Cardiac atrium fibroblast (primary cell): ENCODE data around the genes ROR2 and ZNF484.

DNA sequence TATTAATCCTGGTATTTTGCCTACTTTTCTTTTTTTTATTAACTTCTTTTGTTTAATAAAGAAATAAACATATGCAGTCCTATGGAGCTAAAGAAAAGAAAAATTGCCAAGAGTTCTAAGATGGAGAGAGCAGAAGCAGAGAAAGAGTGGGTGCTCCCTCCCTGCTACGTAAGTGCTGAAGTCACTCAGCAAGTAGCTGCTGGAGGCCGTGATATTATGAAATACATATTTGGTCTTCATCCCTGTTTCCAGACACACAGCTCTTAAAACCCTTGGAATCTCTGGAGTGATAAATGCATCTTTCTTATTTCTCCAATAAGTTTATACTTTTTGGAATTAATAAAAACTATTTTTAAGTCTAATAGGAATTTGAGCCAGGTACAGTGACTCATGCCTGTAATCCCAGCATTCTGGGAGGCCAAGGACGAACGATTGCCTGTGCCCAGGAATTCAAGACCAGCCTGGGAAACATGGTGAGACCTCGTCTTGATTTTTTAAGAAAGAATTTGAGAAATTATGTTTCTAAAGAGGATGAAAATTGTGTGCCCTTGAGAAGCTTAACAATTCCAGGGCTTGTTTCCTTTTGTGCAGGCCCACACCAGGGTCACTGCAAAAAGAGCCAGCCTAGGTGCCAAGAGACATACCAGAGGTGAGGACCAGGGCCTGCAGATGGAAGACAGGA lies 60.5 kb downstream of the AUH start:
- RAMPAGE, long total RNA = no peak

- RAMPAGE, long total RNA = no peak
Observed at GRCh38 chr9:91327060-91327621, 34.6 kb downstream of the AUH start.

- RAMPAGE, long total RNA = no peak
Observed at GRCh38 chr9:91395775-91396189, 27.9 kb downstream of the NFIL3 start.

- RAMPAGE, long total RNA = no peak
Observed at GRCh38 chr9:91403044-91403924, 20.3 kb downstream of the NFIL3 start.

GRCh38 chr9:91409758-91410230 lies 13.8 kb downstream of the NFIL3 start:
- RAMPAGE, long total RNA = no peak

DNA sequence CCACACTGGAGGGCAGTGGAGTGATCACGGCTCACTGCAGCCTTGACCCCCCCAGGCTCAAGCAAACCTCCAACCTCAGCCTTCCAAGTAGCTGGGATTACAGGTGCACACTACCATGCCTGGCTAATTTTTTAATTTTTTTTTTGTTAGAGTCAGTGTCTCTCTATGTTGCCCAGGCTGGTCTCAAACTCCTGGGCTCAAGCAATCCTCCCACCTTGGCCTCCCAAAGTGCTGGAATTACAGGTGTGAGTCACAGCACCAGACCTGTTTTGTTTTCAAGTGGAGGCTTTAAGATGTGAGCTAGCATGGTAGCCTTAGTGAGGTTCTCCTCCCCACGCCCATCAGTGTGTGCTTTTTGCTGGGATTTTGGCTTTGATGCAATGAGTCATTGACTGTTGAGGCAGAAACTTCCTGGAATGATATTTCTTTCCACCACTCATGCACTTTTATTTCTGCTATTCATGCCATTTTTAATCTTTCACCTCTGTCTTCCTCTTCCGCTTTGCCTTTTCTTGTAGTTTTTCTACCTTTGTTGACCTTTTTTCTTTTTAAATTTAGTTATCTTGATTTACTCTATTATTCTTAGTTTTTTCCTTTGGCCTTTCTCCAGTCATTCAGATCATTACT lies 4.2 kb upstream of the NFIL3 start:
- RAMPAGE, long total RNA = no peak

DNA sequence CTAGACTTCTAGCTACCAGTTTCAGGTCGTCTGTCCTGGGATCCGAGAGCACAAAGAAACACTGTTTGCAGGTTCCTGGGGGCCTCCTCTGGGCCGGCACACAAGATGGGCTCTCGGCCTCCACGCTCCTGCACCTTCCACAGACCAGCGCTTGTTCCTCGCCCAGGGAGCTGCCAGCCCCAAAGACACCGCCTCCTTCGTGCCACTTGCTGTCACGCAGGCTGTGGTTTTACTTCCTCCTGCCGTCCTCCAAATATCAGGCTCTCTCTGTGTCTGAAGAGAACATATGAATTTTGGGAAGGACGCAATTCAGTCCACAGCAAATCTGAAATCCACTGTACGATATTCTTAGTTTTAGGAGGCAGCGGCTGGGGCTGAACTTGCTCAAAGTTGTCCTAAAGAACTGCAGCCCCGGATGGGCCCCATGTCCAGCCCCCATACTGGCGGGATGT lies 105.8 kb downstream of the ROR2 start:
- RAMPAGE, long total RNA = no peak

- RAMPAGE, long total RNA = no peak
Observed at GRCh38 chr9:91886016-91886850, 63.8 kb downstream of the ROR2 start.

GRCh38 chr9:91950049-91951091 lies at the start of gene ROR2:
ROR2 (minus strand) TSS chr9:91950228.
- RAMPAGE, long total RNA = no peak

- RAMPAGE, long total RNA = no peak
Observed at GRCh38 chr9:92292893-92293114, 693 bp downstream of the IARS1 start.

GRCh38 chr9:92666300-92666583 lies 3.7 kb downstream of the IPPK start:
- RAMPAGE, long total RNA = no peak

GRCh38 chr9:92769335-92769607 lies 4.6 kb upstream of the BICD2 start:
- RAMPAGE, long total RNA = no peak

GRCh38 chr9:92877450-92878320 lies at the start of gene ZNF484:
ZNF484 (minus strand) TSS chr9:92878038.
- RAMPAGE, long total RNA = no peak

- RAMPAGE, long total RNA = no peak
Observed at GRCh38 chr9:92963683-92964802, 16.7 kb downstream of the FGD3 start.

DNA sequence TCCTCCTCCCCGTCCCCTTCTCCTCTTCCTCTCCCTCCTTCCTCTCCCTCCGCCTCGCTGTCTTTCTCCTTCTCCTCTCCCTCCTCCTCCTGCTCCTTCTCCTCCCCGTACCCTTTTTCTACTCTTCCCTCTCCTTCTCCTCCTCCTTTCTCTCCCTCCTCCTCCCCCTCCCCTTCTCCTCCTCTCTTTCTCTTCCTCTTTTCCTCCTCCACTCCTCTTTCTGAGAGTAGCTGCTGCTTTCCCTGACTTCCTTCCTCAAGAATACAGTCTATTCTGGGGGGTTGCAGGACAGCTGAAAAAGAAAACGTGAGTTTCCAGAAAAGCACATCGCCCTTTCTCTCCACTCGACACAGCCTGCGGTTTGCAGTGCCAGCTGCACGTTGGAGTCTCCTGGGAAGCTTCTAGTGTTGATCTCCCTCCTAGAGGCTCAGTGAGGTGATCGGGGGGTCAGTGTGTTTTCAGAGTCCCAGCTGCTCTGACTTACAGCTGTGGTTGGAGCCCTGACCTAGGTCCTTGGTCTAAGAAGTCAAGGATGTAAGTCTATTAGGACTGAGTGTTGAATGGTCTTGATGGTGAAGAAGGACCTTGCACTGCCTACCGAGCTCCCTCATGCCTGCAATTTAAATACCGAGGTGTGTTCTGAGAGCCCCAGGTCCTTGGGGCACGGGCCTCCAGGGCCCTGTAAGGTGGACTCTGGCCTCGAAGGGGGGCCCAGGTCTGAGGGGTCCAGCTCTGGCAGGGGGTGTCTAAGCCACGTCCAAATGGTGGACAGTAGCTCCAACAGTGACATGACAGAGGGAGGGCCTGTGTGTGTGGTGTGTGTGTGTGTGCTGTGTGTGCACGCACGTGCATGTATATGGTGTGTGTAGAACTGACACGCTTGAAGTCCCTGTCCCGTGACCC lies 24.9 kb upstream of the SUSD3 start:
- RAMPAGE, long total RNA = no peak

DNA sequence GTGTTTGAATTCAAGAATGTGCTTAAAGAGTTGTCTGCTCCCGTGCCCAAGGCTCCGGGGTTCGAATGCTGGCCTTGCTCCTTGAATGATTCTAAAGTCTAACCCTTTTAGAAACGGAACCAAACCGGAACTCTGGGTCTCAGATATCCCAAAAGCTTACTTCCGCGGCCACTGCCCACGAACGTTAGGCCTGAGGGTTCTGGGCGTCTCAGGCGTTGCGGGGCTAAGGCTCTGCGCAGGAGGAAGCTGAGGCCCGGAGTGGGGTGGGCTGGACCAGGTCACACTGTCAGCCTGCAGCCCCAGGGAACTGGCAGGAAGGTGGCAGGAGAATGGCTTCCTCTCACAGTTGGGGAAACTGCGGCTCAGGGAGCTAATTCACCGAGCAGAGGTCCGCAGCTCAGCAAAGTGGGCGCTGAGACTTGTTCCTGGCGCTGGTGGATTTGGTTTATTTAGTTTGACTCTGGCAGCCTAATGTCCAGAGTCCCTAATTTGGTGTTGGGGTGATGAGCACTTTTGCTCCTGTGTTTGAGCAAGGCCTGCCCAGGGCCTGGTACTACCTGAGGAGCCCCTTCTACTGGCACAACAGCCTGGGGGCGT lies 1.0 kb downstream of the SUSD3 start:
- RAMPAGE, long total RNA = no peak

- RAMPAGE, long total RNA = no peak
Observed at GRCh38 chr9:93095169-93096063, 601 bp upstream of the CARD19 start.

DNA sequence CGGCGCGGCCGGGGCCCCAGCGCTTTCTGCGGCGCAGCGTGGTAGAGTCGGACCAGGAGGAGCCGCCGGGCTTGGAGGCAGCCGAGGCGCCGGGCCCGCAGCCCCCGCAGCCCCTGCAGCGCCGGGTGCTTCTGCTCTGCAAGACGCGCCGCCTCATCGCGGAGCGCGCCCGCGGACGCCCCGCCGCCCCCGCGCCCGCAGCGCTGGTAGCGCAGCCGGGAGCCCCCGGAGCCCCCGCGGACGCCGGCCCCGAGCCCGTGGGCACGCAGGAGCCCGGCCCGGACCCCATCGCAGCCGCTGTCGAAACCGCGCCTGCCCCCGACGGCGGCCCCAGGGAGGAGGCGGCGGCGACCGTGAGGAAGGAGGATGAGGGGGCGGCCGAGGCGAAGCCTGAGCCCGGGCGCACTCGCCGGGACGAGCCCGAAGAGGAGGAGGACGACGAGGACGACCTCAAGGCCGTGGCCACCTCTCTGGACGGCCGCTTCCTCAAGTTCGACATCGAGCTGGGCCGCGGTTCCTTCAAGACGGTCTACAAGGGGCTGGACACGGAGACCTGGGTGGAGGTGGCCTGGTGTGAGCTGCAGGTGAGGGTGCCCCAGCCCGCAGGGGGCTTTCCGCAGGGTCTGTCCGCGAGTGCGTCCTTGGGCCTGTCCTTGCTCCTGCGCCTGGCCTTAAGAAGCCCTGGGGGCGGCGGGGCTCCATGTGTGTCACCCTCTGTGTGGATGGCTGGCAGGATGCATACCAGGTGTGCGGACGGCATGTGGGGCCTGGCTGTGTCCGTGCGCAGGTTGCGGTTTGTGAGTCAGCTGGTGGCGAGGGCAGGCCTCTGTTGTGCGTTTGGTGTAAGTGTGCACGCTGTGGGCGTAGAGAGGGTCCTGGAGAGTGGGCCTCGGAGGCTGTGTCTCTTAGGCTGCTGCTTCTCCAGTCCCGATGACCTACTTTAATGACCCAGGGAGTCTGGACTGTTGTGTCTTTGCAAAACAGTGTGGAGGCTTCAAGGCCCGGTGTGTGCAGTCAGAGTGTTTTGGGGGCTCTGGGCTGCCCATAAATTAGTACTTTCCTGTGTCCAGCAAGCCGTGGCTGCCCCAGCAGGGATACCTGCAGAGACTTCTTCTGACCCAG lies 1.4 kb downstream of the WNK2 start:
- RAMPAGE, long total RNA = no peak

GRCh38 chr9:93269811-93270640 lies 86.1 kb downstream of the WNK2 start:
- RAMPAGE, long total RNA = no peak

GRCh38 chr9:93510025-93510393 lies 56.6 kb upstream of the FAM120AOS start:
- RAMPAGE, long total RNA = no peak